Mammary microvascular endothelial cell (primary cell): ENCODE data around the genes CD48, CD244, NECTIN4, DEDD, PPOX and HSPA6.

- RAMPAGE, long total RNA, result no peak
These were observed 18.9 kb upstream of the SLAMF1 start for GRCh38 chr1:160665677-160666290.

DNA sequence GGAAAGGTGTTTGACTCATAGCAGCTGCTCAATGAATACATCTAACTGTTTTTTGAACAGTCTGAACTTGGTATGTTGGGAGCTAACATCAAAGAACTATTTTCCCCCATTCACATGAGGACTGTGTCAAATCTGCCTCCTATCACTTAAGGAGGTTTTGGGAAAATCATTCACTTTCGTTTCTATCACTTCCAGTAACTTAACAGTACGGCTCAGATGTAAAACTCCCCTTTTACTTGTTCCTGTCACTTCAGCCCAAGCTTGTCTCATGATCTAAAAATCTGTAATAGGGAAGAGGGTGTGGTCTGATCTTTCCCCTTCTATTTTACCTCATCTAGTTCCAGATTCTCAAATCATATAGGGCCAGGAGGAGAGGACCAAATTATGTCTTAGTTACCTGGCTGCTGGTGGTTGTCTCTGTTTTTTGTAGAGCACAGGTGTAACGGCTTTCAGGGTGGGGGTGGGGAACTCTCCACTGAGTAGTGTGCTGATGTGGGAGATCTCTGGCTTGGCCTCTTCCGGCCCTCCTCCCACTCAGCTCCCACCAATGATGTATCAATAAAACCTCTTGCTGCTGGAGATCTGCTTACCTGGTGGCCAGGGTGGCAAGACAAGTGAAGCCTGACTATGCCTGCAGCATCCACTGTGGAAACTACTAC is 26.3 kb upstream of the SLAMF1 start:
- RAMPAGE, long total RNA, result no peak

DNA sequence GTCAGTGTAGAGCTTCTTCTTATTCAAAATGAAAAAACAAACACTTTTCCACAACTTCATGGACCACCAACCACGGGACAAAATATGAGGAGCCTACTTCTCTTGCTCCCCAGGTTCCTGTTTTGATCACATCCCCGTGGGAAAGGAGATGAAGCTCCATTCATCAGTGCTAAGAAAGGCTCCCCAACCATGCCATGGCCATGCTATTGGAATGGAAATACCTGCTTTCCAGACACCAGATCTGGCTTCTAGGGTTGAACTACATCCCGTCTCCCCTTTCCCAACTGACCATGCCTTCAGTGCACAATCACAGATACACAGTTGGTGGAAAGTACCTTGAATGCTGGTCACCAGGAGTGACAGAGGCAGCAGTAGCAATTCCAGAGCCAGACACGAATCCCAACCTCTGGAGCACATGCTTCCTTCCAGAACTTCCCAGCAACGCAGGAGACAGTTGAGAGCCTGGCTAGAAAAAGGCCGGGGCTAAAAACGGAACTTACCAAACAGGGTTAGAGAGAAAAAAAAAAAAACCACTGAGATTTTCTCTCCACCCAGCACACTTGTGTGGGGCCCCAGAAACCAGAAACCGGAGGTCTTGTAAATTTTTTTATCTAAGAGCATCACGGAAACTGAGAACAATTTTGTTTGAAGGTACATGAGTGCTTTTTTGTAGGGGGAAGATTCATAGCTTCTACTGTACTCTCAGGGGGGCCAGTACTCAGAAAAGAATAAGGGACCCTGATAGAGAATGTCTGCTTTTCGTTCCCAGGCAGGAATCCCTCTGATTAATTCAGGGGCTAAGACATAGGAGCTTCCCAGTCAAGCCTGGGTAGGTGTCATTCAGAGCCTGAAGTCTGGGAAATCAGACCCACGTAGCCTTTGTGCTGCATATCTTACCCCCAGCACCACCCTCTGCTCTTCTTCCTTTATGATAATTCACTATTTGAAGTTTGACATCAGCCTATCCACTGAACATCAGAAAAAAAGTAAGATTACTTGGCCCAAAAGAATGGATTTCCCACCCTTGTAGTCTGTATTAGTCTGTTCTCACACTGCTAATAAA is at the start of gene CD48:
Gene CD48, minus strand, starts transcription at position 476 of the 1,063 bp plus-strand sequence.
- RAMPAGE, long total RNA, result no peak

GRCh38 chr1:160862592-160863333 is at the start of gene CD244:
Gene CD244, minus strand, starts transcription at chr1:160862887.
- RAMPAGE, long total RNA, result no peak

- RAMPAGE, long total RNA, result no peak
These were observed 23.7 kb downstream of the F11R start for GRCh38 chr1:160996896-160997926.

GRCh38 chr1:161048451-161049545 is 3.0 kb upstream of the USF1 start:
- RAMPAGE, long total RNA, result no peak

DNA sequence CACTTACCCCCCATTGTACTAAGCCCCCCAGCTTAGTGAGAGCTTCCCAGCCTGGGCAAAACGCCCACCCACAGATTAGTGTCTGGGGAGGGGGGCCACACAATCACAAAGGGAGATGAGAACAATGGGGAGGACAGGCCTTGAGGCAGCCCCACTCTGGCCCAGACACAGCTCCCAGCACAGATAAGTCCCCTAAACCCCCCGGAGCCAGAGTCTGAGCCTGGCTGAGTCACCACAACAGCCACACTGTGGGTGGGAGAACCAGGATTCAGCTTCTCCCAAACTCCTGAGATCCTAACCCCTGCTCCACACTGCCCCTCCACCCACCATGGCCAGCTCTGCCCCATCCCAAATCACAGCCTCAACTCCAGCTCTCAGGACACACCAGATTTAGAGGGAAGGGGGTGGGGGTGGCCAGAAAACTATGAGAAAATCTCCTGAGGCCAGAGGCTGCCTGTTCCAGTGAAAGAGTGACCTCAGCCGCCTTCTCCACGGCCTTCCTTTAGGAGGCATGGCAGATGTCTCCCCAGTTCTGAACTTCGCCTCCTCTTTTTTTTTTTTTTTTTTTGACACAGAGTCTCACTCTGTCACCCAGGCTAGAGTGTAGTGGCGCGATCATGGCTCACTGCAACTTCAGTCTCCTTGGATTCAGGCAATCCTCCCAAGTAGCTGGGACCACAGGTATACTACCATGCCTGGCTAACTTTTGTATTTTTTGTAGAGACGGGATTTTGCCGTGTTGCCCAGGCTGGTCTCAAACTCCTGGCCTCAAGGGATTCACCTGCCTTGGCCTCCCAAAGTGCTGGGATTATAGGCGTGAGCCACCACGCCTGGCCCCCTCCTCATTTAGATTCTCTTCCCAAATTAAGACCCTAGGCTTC is 4.0 kb downstream of the NECTIN4 start:
- RAMPAGE, long total RNA, result no peak

GRCh38 chr1:161088965-161090141 is at the start of gene NECTIN4:
Gene NECTIN4, minus strand, starts transcription at chr1:161089558.
- RAMPAGE, long total RNA, result no peak

GRCh38 chr1:161132281-161133189 is at the start of gene DEDD:
Gene DEDD, minus strand, starts transcription at chr1:161132667.
- RAMPAGE, long total RNA, result start-site peak on the minus strand at chr1:161132426-161132471, 88 and 39 reads in 2 replicates; start-site peak on the minus strand at chr1:161132576-161132656, 136 and 82 reads in 2 replicates

- RAMPAGE, long total RNA, result no peak
These were observed 954 bp upstream of the DEDD start for GRCh38 chr1:161133401-161133841.

- RAMPAGE, long total RNA, result no peak
These were observed 446 bp upstream of the PPOX start for GRCh38 chr1:161165780-161166179.

DNA sequence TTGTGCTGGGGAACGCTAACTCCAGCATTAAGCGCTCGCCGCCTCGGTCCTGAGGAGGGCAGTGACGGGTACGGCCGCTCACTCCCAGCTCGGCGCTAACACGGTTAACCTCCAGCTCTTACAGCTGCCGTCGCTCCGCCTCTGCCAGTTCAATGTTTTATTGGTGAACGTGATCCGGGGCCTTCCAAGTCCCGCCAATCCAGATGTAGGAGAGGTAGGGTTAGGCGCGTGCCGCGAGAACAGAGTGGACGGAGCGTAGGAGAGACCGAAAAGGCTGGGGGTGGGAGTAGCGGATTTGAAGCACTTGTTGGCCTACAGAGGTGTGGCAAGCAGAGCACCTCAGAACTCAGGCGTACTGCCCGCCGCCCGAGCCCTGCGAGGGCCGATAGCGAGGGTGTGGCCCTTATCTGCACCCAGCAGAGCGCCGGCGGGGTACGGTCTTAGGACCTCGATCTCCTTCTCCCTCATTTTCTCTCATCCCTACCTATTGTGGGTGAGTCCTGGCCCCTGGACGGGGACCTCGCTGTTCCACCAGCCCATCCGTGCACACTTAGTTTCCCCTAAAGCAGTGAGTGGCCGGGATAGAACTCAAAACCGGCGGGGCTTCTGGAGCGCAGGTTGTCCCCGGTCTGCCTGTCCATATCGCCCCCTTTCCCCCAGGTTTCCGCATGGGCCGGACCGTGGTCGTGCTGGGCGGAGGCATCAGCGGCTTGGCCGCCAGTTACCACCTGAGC is at the start of gene PPOX:
Gene PPOX, plus strand, starts transcription at position 247 of the 734 bp plus-strand sequence.
- RAMPAGE, long total RNA, result no peak

DNA sequence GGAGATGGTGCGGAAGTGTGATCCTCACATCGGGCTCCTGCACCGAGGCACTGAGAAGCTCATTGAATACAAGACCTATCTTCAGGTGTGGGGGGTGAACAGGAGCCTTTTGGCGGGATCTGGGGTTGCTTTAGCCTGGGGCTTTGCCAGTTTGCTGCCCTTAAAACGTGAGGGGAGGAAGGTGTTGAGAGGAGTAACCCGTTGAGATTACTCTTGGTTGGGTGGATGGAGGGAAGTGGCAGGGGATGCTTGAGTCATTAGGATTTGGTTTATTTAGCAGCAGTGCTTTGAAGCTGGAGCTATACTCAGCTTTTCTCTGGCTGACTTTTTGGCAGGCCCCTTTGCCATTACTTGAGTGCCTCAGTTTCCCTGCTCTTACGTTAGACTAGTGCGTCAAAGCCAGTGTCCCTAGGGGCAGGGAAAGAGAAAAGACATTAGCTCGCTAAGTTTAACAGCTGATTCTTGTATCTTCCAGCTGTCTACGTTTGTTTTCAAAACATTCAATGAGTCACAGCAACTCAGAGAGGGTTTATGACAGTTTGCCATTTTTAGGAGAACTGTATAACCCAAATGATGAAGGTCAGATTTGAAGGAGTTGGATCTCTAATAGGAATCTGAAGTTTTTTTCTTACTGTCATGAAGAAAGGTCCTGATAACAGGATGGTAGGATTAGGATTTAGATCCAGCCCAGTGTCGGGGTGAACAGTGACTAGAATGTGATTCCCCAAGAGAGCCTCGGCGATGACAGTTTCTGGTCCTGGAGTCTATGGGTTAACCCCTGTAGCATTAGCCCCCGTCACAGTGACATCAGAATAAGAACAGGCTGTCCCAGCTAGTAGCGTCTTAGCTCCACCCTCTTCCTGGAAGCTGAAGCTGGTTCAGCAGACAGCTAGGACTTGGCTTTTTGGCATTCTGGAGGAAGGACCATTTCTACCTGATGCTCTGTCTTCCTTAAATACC is 4.6 kb downstream of the NDUFS2 start:
- RAMPAGE, long total RNA, result no peak

DNA sequence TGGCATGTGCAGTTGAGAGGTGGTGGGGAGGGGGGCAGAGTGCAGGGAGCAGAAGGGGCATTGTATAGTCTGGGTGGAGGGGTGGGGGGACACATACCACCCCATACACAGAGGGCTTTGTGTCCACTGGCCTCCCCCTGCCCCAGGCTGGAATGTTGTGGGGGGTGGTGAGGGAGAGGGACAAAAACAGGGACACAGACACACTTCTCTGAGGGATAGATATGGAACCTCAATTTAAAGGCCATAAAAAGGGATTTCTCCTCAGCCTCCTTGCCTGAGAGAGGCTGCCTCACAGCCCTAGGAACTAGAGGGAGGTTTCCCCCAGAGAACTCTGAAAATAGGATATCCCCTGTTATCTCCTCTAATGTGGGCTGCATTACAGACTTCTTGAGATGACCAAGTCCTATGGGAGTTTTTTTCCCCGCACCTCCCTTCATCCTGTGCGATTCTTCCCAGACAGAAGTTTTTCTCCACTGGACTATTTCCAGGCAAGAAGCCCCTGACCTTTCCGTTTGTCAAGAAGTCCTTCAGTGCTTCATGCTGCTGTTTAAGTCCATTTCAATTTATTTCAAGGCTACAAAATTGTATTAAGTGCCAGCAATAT is 388 bp upstream of the MPZ start:
- RAMPAGE, long total RNA, result no peak

- RAMPAGE, long total RNA, result no peak
These were observed 60.4 kb upstream of the CFAP126 start for GRCh38 chr1:161427968-161428515.

DNA sequence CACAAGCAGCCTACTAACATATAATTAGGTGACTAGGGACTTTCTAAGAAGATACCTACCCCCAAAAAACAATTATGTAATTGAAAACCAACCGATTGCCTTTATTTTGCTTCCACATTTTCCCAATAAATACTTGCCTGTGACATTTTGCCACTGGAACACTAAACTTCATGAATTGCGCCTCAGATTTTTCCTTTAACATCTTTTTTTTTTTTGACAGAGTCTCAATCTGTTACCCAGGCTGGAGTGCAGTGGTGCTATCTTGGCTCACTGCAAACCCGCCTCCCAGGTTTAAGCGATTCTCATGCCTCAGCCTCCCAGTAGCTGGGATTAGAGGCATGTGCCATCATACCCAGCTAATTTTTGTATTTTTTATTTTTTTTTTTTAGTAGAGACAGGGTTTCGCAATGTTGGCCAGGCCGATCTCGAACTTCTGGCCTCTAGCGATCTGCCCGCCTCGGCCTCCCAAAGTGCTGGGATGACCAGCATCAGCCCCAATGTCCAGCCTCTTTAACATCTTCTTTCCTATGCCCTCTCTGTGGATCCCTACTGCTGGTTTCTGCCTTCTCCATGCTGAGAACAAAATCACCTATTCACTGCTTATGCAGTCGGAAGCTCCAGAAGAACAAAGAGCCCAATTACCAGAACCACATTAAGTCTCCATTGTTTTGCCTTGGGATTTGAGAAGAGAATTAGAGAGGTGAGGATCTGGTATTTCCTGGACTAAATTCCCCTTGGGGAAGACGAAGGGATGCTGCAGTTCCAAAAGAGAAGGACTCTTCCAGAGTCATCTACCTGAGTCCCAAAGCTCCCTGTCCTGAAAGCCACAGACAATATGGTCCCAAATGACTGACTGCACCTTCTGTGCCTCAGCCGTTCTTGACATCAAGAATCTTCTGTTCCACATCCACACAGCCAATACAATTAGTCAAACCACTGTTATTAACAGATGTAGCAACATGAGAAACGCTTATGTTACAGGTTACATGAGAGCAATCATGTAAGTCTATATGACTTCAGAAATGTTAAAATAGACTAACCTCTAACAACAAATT is 5.6 kb upstream of the HSPA6 start:
- RAMPAGE, long total RNA, result no peak

- RAMPAGE, long total RNA, result no peak
These were observed at the start of gene HSPA6 for GRCh38 chr1:161523328-161524763. Gene HSPA6, plus strand, starts transcription at chr1:161524540.

DNA sequence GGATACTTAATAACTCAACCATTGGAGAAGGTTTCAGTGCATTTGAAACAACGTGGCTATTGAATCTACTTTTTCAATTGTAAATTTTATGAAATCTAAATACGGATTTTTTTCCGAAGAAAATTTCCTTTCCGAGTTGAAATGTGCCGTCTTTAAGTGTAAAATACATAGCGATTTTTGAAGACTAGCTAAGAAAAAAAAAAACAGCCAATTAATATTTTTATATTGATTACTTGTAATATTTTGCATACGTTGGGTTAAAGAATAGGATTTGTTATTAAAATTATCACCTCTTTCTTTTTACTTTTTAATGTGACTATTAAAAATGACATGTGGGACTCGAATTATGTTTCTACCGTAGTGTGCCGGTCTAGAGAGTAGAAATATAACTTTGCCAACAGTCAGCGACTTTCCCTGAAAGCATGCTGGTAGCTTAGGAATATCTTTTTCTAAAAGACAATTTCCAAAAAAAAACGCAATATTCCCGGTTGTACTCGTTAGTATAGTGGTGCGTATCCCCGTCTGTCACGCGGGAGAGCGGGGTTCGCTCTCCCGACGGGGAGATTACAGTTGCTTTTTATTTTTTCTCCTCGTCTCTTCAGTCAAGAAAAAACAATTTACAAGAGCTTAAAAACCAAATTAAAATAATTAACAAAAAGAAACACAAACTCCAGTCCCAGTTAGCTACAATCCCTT is 7.4 kb downstream of the HSPA6 start:
- RAMPAGE, long total RNA, result no peak

DNA sequence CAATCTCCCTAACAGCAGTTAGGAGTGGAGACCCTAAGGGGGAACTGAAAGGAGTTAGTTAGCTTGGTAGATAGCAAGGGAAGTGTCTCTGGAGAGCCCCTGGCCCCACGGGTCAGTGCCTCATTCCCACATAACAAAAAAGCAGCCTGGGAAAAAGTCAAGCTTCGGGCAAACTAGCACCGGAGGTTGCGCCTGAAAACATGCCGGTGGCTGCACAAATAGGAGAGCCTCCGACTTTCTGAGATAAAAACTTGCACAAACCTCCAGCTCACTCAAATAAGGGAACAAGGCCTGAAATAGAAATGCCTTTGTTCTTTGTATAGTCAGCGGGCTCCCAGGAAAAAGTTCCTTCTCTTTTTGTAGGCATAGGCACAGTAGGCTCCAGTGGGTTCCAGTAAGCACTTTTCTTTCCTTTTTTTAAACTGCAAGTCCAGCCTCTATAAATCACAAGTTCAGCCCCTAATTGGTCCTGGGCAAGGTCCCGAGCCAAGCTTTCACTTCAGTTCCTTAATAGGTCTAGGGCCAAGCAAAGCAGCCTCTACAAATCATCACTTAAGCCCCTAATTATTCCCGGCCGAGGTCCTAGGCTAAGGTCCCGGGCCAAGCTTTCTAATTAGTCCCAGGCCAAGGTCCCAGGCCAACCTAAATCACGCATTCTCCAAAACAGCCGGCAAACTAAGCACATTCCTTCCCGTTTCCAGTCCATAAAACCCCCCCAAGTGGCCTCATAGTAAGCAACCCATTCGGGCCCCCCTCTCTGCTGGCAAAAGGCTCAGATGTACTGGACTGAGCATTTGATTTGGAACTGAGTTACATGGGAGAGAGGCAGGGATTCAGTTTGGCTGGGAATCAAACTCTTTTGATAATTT is 8.5 kb downstream of the HSPA6 start:
- RAMPAGE, long total RNA, result no peak

- RAMPAGE, long total RNA, result no peak
These were observed 6.7 kb downstream of the FCGR3A start for GRCh38 chr1:161542811-161543477.